Uterus (tissue), 7 donors: Measurements from ENCODE around the gene TMEM212.

GRCh38 chr3:170359139-170360061 is 1.9 kb downstream of the SKIL start:
- PRO-cap, 4 experiments, result no peak in any of the 4 experiments
- RAMPAGE, long total RNA, 2 experiments, result no peak in any of the 2 experiments
- RRBS, result no CpG with 5 or more reads among the region's 23 CpGs

DNA sequence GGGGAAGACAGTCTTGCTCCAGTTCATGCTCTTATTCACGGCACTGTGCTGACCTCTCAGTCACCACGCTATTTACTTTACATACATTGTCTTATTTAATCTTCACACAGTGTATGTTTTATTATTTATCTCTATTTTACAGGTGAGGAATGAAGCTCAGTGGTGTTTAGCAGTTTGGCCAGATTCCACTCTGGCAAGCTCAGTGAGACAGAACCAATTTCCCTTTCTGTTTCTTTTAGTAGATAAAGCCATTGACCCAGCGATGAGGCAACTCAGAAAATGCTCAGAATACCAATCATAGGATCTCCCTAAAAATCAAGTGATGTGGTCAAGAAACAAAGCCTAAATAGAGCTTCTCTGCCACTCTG is 110.0 kb downstream of the RPL22L1 start:
- PRO-cap, 4 experiments, result no peak in any of the 4 experiments
- RAMPAGE, long total RNA, 2 experiments, result no peak in any of the 2 experiments
- RRBS, result no CpG with 5 or more reads among the region's 3 CpGs

- PRO-cap, 4 experiments, result no peak in any of the 4 experiments
- RAMPAGE, long total RNA, 2 experiments, result no peak in any of the 2 experiments
- RRBS, result no CpG with 5 or more reads among the region's 9 CpGs
Observed at GRCh38 chr3:170978430-170978804, 48.1 kb downstream of the SLC2A2 start.

GRCh38 chr3:170988396-170989342 is 37.9 kb downstream of the SLC2A2 start:
- PRO-cap, 4 experiments, result no peak in any of the 4 experiments
- RAMPAGE, long total RNA, 2 experiments, result no peak in any of the 2 experiments
- RRBS, result no CpG with 5 or more reads among the region's 6 CpGs

DNA sequence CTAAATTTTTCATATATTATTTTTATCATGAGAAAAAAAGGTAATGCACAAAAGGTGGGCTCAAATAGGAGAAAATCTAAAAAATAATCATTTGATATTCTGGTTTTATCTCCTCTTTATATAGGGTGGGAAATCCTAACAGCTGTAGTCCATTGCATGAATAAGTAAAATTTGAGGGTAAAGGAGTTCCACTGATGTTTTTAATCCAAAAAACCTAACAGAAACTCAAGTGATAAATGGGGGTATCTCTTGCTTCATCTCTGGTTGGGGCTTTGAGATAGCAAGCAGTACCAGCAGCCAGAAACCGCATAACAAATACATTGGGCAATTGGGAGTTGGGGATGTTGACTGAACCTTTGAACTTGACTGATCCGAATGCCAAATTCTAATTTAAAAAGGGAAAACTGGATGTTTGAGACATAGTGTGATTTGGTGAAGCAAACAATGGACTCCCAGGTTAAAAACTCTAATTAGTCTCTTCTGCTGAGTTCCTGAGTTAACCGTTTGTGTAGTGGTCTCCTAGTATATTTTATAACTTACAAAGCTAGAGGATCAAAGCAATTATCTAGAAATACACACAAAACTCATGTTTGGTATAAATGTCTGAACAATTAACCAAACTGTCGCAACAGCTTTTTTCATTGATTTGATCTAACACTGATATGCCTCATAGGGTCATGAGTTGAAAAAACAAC is 12.7 kb downstream of the SLC2A2 start:
- PRO-cap, 4 experiments, result no peak in any of the 4 experiments
- RAMPAGE, long total RNA, 2 experiments, result no peak in any of the 2 experiments
- RRBS, result no CpG with 5 or more reads among the region's 4 CpGs

- PRO-cap, 4 experiments, result no peak in any of the 4 experiments
- RAMPAGE, long total RNA, 2 experiments, result no peak in any of the 2 experiments
- RRBS, result no CpG with 5 or more reads among the region's 4 CpGs
Observed at GRCh38 chr3:171017178-171017578, 9.3 kb downstream of the SLC2A2 start.

GRCh38 chr3:171045130-171045432 is 18.6 kb upstream of the SLC2A2 start:
- PRO-cap, 4 experiments, result no peak in any of the 4 experiments
- RAMPAGE, long total RNA, 2 experiments, result no peak in any of the 2 experiments
- RRBS, result no CpG with 5 or more reads among the region's 7 CpGs

- PRO-cap, 4 experiments, result no peak in any of the 4 experiments
- RAMPAGE, long total RNA, 2 experiments, result no peak in any of the 2 experiments
- RRBS, result no CpG with 5 or more reads among the region's 18 CpGs
Observed at GRCh38 chr3:171157350-171157923, 130.9 kb upstream of the SLC2A2 start.

DNA sequence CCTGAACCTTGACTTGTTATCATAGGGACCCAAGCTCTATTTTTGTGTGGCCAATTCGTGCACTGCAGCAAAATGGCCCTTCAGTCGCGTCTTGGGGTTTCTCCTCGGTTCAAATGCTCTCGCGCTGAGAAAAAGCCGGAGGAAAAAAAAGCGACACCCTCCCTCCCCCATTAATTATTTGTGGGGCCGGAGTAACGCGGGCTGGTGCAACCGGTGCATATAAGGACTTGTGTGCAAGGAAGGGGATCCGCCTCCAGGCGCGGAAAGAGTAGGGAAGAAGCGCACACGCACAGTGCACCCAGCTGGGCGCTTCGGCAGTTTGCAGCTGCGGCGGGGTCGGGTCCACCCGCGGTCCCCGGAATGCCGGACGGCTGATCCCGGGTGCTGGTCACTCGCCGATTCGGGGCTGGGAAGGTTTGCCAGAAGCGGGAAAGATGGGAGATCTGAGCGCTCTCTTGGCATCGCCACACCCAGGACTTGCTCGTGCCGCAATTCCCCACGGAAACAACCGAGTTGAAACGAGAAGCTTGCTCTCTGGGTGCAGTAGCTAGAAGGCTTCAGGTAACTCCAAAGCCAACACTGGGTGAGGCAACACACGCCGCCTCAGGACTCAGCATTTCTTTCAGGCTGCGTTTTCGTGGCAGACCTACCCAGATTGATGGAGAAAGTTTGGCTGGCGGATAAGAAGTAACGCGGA is 598 bp upstream of the TNIK start:
- PRO-cap, 4 experiments, result peak in 4 of 4 experiments; most common plus-strand start position 317 of the sequence (in 3); most common minus-strand start position 106 of the sequence (in 1)
- RAMPAGE, long total RNA, 2 experiments, result no peak in any of the 2 experiments
- RRBS, result no CpG with 5 or more reads among the region's 46 CpGs

- PRO-cap, 4 experiments, result peak in 4 of 4 experiments; most common plus-strand start chr3:171771489 (in 4); most common minus-strand start chr3:171771355 (in 4)
- RAMPAGE, long total RNA, 2 experiments, result start-site peak on the minus strand in 1 of 2 experiments, at chr3:171771286-171771389 at its widest, 207 reads per replicate
- RRBS, result no CpG with 5 or more reads among the region's 10 CpGs
Observed at GRCh38 chr3:171770694-171771634, 39.3 kb downstream of the PLD1 start.

- PRO-cap, 4 experiments, result no peak in any of the 4 experiments
- RAMPAGE, long total RNA, 2 experiments, result no peak in any of the 2 experiments
- RRBS, result no CpG with 5 or more reads among the region's 4 CpGs
Observed at GRCh38 chr3:171796682-171797335, 13.5 kb downstream of the PLD1 start.

DNA sequence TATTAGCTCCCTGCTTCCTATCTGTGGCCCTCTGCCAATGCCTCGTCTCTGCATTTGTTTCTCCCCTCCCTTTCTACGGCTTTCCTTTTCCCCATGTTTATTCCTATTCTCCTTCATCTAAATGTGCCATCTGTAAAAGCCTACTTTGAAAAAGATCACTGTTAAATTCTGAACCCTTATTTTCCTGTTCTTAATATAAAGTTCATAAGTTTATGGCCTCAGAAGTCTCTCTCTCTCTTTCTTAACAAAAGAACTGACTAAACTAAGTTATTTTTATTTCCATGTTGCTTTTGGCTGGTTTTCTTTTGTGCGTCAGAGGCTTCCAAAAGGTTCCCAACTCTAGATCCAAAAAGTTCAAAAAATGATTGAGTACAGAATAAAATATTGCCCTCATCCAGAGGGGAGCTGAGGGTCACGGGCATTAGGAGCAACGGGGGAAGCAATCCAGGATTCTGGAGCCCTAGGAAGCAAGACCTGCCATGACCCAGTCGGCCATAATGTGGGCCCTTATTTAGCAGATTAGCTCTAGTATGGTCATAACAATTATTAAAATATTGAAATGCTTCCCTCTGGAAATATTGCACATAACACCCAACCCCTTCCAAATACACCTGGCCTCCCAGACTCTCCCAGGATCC is 5.3 kb downstream of the PLD1 start:
- PRO-cap, 4 experiments, result no peak in any of the 4 experiments
- RAMPAGE, long total RNA, 2 experiments, result no peak in any of the 2 experiments
- RRBS, result no CpG with 5 or more reads among the region's 6 CpGs

- PRO-cap, 4 experiments, result no peak in any of the 4 experiments
- RAMPAGE, long total RNA, 2 experiments, result no peak in any of the 2 experiments
- RRBS, result no CpG with 5 or more reads among the region's 5 CpGs
Observed at GRCh38 chr3:171842923-171843644, at the start of gene TMEM212. Gene TMEM212 (plus strand): TSS chr3:171843349.

GRCh38 chr3:171883482-171883824 is 40.3 kb downstream of the TMEM212 start:
- PRO-cap, 4 experiments, result no peak in any of the 4 experiments
- RAMPAGE, long total RNA, 2 experiments, result no peak in any of the 2 experiments
- RRBS, result no CpG with 5 or more reads among the region's 3 CpGs

DNA sequence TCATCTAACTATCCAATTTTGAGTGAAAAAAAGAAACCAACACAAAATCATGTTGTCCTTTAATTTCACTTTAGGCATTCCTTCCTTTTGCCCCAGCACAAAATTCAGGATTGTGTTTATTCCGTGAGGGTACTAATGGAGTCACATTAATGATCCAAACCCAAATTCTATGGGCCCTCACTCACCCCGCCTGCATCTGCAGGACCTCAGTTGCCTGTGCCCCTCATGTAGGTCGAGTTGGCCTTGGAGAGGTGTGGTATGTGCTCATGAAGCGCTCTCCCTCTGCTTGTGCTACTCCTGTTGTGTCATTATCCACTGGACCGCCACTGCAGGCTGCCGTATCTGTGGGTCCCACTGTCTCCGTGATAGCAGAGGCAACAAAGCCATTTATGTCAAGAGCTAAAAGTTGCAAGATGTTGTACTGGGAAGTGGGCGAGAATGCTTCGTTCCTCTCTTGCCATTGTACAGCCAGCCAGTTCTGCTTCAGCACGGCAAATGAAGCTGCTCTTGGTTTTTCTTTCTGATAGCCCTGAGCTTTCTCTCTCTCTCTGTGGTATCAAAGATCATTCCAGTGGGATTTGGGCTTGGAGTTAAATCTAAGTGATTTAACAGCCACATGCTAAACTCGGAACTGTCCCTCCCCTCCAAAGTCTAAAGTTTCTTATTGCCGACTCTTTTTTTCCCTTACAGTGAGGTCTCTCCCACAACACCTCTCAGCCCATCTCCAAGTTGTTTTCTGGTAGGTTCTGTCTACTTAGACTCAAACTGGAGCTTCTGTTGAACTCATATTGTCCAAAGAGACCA is 89.0 kb downstream of the TMEM212 start:
- PRO-cap, 4 experiments, result no peak in any of the 4 experiments
- RAMPAGE, long total RNA, 2 experiments, result no peak in any of the 2 experiments
- RRBS, result no CpG with 5 or more reads among the region's 12 CpGs

GRCh38 chr3:171972745-171973239 is 66.6 kb upstream of the FNDC3B start:
- PRO-cap, 4 experiments, result no peak in any of the 4 experiments
- RAMPAGE, long total RNA, 2 experiments, result no peak in any of the 2 experiments
- RRBS, result no CpG with 5 or more reads among the region's 2 CpGs

DNA sequence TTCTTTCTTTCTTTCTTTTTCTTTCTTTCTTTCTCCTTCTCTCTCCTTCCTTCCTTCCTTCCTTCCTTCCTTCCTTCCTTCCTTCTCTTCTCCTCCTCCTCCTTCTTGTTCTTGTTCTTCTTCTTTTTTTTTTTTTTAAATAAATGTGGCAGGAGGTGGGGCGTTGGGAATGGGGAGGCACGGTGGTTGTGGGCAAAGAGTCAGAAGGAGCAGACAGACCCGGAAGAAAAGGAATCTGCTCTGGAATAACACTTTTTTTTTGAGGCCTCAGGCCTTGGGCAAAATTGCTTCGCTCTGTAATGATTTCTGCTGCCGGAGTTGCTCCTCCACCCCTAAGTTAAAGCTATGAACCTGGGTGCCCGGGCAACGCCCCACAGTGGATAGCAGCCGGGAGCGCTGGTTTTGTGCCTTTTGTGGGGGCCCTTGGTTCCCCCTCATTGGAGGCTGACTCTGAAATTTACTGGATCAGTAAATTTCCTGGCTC is 2.0 kb downstream of the FNDC3B start:
- PRO-cap, 4 experiments, result peak in 2 of 4 experiments; most common plus-strand start position 376 of the sequence (in 2); most common minus-strand start position 230 of the sequence (in 1)
- RAMPAGE, long total RNA, 2 experiments, result no peak in any of the 2 experiments
- RRBS, result 7% methylated on average over 3 of the region's 9 CpGs

DNA sequence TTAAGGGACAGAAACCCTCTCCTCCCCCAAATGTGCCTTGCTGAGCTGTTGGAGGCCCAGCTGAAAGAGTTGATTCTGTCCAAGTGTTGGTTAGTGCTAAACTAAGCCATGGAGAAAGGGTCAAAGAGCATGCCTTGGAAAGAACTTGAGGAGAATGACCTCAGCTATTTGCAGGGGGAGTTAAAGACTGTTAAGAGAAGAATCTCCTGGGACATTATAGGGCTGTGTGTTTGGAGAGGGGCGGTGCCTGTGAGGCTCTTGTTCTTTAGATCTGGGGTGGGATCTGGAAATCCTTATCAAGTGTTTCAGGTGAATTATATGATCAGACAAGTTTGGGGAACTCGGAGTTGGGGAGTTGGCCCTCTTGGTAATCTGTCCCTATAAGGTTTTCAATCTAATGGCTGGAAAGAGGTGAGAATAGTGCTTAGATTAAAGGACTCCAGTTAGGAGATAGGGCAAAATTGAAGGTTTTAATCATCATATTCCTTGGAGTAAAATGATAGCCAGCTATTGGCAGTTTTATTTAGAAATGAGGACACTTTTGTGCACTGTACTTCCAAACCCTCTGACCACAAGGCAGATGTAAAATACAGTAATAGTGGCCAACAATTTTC is 13.1 kb downstream of the FNDC3B start:
- PRO-cap, 4 experiments, result no peak in any of the 4 experiments
- RAMPAGE, long total RNA, 2 experiments, result no peak in any of the 2 experiments
- RRBS, result no CpG with 5 or more reads among the region's 2 CpGs

- PRO-cap, 4 experiments, result no peak in any of the 4 experiments
- RAMPAGE, long total RNA, 2 experiments, result no peak in any of the 2 experiments
- RRBS, result no CpG with 5 or more reads among the region's 5 CpGs
Observed at GRCh38 chr3:172066318-172066993, 27.1 kb downstream of the FNDC3B start.

GRCh38 chr3:172071253-172072125 is 32.1 kb downstream of the FNDC3B start:
- PRO-cap, 4 experiments, result no peak in any of the 4 experiments
- RAMPAGE, long total RNA, 2 experiments, result no peak in any of the 2 experiments
- RRBS, result no CpG with 5 or more reads among the region's 6 CpGs